Ovary (tissue), 7 donors: ENCODE measurements around a stretch of chr3.

DNA sequence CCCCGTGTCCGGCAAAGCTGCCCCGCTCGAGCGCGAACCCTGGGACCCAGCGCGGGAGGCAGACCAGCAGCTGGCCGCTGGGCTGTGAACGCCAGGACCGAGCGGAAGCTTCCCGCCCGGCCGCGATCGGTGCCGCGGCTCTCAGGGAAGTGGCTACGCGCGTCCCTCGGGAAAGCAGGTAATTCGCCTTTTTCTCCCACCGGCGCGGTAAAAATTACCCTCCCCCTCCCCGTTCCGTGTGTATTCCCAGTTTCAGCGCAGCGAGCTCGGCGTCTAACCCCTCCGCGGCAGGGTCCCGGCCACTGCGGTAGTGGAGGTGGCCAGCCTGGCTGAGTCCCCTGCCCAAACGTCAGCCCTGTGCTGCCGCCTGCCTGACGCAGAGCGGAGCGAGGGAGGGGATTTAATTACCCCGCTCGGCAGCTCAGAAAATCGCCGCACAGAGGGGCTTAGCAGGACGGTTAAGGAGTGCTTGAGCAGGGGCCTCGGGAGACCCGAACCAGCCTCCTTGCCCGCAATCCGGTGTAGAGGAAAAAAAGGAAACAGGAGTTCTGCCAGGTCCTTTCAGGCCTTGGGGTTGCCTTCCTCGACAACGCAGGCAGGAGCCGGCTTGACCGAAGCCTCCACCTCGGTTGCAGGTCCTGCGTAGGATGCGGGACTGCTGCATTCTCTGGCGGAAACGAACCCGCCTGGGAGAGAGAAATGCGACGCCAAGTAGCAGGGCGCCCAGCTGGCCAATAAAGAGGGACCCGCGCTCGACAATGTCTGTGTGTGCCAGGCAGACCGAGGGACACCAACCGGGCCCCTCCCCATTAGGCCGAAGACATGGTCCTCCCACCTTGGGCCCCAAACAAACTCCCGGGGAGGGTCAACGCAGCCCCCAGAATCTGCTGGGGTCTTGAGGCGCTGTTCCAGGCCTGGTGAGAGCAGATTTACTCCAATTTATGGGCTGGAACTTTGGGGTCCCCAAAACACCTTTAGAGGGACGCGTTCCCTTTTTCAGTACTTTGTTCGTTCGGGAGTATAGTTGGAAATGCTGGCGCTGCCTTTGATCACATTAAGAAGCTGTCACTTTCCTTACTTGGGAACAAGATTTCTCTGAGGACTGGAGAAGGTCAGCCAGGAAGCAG is 2.7 kb downstream of the GATA2 start:
- PRO-cap, 7 experiments, result peak in 2 of 7 experiments; most common plus-strand start position 115 of the sequence (in 1); most common minus-strand start position 348 of the sequence (in 2)
- RAMPAGE, long total RNA, 2 experiments, result no peak in any of the 2 experiments

DNA sequence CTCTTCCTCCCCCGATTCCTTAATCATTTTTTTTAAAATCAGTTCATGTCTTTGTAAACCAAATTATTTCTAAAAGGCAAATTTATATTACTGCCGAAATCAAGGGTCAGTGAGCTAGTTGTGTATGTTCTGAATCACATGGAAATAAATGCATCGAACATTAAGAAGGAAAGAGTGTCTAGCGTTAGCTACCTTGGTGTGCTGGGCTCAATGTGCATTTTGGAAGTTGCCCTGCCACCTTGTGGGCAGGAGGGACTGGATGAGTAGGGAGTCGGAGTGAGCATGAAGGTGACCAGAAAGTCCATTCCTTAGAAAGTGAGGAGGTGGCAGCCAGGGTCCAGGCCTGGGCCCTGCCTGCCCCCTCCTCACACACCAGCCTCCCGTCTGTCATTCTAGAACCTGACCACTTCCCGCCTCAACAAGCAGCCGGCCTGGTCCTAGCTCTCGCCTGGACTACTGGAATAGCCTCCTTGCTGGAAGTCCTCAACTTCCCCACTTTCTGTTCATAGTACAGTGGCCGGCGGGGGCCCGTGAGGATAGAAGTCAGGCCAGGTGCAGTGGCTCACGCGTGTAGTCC is 10.1 kb upstream of the GATA2 start:
- PRO-cap, 7 experiments, result no peak in any of the 7 experiments
- RAMPAGE, long total RNA, 2 experiments, result no peak in any of the 2 experiments

DNA sequence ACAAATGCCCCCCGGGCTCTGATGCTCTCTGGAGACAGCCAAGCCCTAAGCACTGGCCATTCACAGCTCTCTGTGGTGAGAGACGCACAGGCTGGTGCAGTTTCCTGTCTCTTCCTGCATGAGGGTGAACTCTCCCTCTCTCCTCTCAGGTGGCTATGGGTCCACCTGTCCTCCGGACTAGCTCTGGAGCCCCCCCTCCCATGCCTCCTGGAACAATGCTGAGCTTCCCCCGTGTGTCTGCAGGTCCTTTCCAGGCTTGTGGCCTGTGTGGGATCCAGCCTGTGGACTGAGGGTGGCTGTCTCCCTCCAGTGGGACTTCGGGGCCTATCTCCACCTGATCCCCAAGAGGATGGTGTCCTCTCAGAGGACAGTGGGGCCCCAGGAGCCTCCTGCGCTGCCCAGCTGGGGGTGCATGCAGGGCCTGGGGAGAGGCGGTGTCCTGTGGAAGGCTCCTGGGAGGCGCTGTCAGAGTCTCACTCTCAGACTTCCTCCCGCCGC is 30.3 kb upstream of the GATA2 start:
- PRO-cap, 7 experiments, result no peak in any of the 7 experiments
- RAMPAGE, long total RNA, 2 experiments, result no peak in any of the 2 experiments

DNA sequence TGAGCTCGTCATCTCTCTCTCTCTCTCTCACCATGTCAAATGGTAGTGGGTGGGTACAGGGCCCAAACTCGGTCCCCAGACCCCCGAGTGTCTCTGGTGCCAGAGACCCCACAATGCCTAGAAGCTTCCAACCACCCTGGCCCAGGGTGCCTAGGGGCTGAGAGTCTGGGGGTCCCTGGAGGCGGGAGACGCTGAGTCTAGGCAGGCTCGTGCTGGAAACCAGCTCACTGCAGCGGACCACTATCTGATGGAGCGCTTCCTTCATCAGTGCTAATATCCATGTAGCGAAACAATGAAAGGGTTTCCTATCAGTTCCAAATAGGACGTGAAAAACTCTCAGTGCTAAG is 77.2 kb downstream of the RPN1 start:
- PRO-cap, 7 experiments, result no peak in any of the 7 experiments
- RAMPAGE, long total RNA, 2 experiments, result no peak in any of the 2 experiments

GRCh38 chr3:128653518-128654493 is 3.2 kb upstream of the RPN1 start:
- PRO-cap, 7 experiments, result no peak in any of the 7 experiments
- RAMPAGE, long total RNA, 2 experiments, result no peak in any of the 2 experiments

DNA sequence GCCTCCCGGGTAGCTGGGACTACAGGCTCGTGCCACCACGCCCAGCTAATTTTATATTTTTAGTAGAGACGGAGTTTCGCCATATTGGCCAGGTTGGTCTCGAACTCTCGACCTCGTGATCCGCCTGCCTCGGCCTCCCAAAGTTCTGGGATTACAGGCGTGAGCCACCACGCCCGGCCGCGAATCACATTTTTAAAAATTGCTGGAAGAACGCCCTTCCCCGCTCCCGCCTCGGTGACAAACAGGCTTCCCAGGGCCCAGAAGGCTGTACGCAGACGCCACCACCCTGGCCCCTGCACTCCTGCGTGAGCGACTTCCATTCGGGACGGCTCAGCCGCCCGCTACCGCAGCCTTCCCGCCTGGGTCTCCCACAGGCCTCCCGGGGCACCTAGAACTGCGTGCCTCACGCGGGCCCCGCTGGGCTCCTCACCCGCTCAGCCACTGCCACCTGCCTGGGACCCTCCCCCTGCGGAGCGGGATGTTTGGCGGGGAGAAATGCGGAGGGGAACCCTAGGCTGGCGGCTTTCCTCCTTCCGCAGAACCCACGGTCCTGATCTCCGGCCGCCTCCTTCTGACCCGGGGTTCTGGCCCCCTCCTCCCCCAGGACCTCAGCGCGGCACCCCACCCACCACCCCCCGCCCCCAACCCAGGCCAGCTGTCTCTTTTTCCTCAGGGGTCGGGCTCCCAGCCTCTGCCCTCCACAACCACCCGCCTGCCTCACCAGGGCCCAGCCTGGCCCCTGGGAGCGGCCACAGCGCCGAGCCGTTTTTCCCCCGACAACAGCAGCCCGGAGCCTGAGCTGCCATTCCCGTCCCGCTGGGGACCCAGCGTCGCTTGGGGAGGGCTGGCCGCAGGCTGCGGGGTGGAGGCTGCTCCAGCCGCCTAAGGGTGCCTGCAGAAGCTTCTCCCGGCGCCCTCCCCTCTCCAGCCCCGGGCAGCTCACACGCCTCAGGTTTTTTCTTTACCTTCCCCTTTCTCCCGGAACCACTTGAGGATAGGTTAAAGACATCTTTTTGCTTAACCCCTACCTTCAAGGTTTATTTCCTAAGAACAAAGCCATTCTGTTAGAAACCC is 27.6 kb upstream of the RAB7A start:
- PRO-cap, 7 experiments, result peak in 7 of 7 experiments; most common plus-strand start position 298 of the sequence (in 4); most common minus-strand start position 836 of the sequence (in 7)
- RAMPAGE, long total RNA, 2 experiments, result no peak in any of the 2 experiments

GRCh38 chr3:128787759-128788235 is 61.8 kb downstream of the RAB7A start:
- PRO-cap, 7 experiments, result no peak in any of the 7 experiments
- RAMPAGE, long total RNA, 2 experiments, result no peak in any of the 2 experiments

DNA sequence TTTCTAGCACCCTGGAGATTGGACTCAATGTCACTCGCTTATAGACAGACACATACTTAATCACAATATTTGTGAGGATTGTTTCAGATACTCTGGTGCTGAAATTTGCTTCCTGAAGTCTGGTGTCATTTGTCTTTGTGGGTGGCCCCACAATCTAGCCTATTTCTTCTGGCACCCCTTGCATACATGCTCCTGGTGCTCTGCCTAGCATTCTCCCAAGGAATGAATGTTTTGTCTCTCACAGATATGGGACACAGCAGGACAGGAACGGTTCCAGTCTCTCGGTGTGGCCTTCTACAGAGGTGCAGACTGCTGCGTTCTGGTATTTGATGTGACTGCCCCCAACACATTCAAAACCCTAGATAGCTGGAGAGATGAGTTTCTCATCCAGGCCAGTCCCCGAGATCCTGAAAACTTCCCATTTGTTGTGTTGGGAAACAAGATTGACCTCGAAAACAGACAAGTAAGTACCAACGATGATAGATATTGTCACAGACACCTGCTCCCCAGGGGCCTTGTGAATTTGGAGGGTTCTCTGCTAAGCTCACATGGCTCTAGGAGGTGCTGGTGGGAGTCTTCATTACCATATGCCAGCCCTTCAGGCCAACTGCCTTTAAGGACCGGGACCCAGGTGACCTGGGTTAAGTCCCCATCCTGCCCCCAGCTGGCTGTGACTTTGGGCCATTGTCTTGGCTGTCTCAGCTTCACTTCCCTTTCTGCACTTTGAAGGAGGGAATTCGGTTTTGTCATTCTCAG is 73.1 kb upstream of the ACAD9 start:
- PRO-cap, 7 experiments, result no peak in any of the 7 experiments
- RAMPAGE, long total RNA, 2 experiments, result no peak in any of the 2 experiments

GRCh38 chr3:128923756-128924370 is 44.4 kb downstream of the ACAD9 start:
- PRO-cap, 7 experiments, result no peak in any of the 7 experiments
- RAMPAGE, long total RNA, 2 experiments, result no peak in any of the 2 experiments

DNA sequence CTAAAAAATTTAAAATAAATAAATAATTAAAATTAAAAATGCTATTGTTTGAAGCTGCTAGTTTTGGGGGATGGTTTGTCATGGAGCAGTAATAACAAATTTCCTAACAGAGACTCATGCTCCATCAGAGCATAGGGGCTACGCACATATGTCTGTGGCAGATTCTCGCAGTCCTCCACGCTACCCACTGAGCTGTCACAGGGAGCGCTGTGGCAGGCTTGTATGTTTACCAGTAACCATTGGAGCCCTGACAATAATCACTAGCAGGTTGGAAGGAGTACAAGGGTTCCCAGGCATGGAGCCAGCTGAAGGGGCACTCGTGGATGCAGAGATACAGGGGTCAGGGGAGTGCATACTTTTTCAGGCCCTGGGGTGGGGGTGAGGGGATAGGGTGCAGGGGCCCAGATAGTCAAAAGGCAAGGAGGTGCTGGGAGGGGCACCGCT is 7.9 kb upstream of the GP9 start:
- PRO-cap, 7 experiments, result no peak in any of the 7 experiments
- RAMPAGE, long total RNA, 2 experiments, result no peak in any of the 2 experiments

DNA sequence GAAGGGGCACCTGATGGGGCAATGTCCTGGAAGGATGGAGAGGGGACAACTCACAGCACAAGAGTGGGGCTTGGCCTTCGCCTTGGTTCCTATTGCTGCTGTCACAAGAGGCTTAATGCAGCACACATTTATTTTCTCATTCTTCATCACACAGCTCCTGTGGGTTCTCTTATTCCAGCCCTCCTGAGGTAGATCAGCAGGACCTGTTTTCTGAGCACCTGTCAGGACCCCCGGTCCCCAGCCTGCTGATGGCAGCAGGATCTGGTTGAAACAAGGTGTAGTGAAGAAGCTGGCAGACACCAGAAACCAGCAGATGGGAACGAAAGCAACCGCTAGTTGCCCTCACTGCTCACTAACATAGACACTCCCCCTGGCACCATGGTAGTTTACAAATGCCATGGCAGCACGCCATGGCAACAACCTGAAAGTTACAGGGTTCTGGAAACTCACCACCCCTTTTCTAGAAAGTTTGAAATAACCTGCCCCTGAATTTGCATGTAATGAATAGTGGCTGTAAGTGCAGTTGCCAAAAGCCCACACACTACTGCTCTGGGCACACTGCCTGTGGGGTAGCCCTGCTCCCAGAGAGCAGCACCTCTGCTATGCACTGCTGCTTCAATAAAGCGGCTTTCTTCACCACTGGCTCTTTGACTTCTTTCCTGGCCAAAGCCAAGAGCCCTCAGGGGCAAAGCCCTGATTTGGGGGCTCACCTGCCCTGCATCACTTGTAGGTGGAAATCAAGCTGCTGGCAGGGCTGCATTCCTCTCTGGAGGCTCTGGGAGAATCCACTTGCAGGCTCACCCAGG is 2.2 kb upstream of the GP9 start:
- PRO-cap, 7 experiments, result no peak in any of the 7 experiments
- RAMPAGE, long total RNA, 2 experiments, result no peak in any of the 2 experiments

DNA sequence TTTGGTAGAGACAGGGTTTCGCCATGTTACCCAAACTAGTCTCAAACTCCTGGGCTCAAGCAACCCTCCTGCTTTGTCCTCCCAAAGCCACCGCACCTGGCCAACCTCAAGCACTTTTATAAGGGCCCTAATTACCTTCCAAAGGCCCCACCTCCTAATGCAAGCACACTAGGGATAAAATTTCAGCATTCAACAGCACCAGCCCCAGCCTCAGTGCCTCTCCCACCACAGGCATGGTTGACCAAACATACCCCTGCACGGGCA is 4.1 kb downstream of the GP9 start:
- PRO-cap, 7 experiments, result no peak in any of the 7 experiments
- RAMPAGE, long total RNA, 2 experiments, result no peak in any of the 2 experiments

- PRO-cap, 7 experiments, result no peak in any of the 7 experiments
- RAMPAGE, long total RNA, 2 experiments, result no peak in any of the 2 experiments
Measured at GRCh38 chr3:129233288-129234020, 16.0 kb upstream of the COPG1 start.

DNA sequence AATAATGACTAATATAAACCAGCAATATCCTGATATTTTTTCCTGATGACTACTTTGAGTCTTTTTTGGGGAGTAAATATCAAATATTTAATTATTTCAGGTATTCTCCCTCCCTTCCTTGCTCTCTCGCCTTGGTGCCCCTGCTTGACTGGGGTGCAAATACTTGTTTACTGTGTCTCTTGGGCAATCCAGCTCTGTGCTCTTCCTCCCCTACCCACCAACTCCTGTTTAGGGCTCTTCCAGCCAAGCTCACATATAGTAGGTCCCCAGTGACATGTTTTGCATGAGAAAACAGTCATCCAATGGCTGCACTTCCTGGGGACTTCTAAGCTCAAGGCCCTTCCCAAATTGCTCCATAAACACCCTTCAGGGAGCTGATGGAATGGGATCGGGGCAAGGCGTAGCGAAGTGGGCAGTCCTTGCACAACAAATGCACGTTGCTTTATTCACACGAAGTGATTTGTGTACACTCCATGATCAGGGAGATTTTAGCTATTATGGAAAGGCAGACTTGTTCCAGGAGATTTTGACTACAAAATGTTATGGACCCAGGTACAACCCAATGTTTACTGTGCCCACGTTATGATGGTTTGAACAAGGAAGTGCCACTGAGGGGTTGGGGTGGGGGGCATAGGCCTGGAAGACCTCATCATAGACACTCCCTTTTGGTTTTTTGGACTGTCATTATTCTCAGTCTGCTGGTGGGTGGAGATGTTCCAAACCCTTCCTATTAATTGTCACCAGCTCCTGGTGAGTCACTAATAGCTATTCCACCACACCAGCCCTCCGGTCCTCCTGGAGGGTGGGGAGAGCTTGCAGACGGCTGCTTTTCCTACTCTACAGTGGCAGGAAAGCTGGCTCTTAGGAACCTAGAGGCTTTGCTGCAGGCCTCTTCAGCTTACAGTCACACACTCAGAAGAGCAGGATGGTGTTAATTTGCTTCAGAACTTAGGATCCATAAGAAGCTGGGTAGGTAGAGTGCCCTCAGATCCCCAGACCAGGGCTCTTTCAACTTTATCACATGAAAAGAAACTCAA is 9.2 kb upstream of the COPG1 start:
- PRO-cap, 7 experiments, result no peak in any of the 7 experiments
- RAMPAGE, long total RNA, 2 experiments, result no peak in any of the 2 experiments

- PRO-cap, 7 experiments, result peak in 7 of 7 experiments; most common plus-strand start chr3:129399798 (in 5); most common minus-strand start chr3:129399419 (in 7)
- RAMPAGE, long total RNA, 2 experiments, result start-site peak on the minus strand in 1 of 2 experiments, at chr3:129399410-129399474 at its widest, 70 reads per replicate
Measured at GRCh38 chr3:129398884-129399904, 29.2 kb downstream of the EFCAB12 start.

GRCh38 chr3:129418445-129418805 is 10.0 kb downstream of the EFCAB12 start:
- PRO-cap, 7 experiments, result no peak in any of the 7 experiments
- RAMPAGE, long total RNA, 2 experiments, result no peak in any of the 2 experiments

DNA sequence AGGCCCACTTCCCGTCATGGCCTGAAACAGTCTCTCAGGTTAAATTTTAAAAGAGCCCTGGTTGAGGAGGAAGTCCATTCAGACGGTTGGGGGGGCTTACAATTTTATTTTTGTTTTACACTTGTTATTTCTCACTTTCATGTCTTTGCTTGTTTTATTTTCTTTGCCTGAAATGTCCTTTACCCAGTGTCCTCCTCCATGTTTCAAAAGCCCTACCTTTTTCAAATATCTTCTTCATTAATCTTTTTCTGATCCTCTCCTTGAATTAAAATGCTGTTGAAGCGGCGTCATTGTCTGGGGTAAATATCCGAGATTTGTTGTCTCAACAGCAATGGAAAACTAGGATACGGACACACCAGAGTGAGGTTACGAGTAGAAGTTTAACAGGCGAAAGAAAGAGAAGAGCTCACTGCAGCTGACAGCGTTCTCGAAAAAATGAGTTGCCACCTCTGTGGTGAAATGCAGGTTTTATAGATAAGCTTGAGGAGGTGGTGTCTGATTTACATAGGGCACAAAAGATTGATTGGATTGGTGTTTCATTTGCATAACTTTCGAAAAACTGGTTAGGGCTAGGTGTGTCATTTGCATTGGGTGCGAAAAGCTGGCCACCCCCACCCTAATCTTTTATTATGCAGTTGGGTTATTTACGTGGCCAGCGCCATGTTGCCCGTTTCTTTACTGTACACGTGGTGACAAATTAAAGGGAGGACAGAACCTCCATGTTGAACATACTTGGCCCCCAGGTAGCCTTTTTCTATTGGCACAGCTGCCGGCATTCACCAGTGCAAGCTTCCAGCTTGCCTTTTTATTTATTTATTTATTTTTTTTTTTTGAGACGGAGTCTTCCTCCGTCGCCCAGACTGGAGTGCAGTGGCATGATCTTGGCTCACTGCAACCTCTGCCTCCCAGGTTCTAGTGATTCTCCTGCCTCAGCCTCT is 8.1 kb downstream of the IFT122 start:
- PRO-cap, 7 experiments, result no peak in any of the 7 experiments
- RAMPAGE, long total RNA, 2 experiments, result no peak in any of the 2 experiments

GRCh38 chr3:129880194-129880615 is 13.3 kb downstream of the TMCC1 start:
- PRO-cap, 7 experiments, result no peak in any of the 7 experiments
- RAMPAGE, long total RNA, 2 experiments, result no peak in any of the 2 experiments

DNA sequence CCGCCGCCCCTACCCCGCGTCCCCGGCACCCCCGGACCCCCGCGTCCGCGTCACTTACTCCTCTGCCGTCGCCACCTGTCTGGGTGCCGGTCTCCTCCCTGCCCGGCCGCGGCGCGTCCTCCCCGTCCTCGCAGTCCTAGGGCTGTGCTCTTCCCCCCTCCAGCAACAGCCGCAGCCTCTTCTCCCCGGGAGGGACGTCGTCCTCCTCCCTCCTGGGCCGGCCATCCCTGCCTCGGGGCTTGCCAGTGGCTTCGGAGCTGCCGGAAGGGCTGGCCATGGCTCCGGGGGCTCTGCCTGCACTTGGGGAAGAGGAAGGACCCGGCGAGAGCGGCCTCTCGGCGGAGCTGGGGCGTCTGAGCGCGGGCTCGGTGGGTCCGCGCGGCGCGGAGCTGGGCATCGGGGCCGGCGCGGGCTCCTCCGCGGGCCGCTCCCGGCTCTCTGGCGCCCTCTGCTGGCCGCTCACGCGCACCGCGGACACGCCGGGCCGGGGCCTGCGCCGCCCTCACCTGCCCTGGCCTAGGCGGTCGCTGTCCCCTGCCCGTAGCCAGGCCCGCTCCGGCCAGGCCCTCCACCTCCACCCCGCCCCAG is 28.3 kb downstream of the TRH start:
- PRO-cap, 7 experiments, result peak in 3 of 7 experiments; most common minus-strand start position 440 of the sequence (in 3)
- RAMPAGE, long total RNA, 2 experiments, result start-site peak on the minus strand in 1 of 2 experiments, centred at position 376 of the sequence, 5 reads per replicate

DNA sequence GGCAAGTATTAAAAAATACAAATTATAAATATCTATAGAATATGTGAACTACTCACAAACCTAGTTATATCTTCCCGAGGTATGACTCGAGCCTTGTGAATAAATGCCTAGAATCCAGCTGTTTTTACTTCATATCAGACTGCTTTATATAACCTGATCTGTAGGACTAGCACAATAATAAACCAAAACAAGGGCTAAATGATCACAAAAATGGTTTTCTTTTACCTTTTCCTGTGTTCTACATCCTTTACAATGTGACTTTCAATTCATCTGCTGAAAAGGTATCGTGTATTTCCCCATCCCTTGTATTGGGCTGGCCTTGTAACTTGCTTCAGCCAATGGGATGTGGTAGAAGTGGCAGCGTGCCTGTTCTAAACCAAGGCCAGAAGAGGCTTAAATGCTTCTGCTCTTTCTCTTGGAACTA is 230.5 kb downstream of the CPNE4 start:
- PRO-cap, 7 experiments, result no peak in any of the 7 experiments
- RAMPAGE, long total RNA, 2 experiments, result no peak in any of the 2 experiments